Choroid plexus epithelial cell (primary cell): ENCODE results near the gene TAAR8.

GRCh38 chr6:130054264-130054908 is 36.0 kb downstream of the L3MBTL3 start:
- RRBS, result no CpG with 5 or more reads among the region's 6 CpGs

DNA sequence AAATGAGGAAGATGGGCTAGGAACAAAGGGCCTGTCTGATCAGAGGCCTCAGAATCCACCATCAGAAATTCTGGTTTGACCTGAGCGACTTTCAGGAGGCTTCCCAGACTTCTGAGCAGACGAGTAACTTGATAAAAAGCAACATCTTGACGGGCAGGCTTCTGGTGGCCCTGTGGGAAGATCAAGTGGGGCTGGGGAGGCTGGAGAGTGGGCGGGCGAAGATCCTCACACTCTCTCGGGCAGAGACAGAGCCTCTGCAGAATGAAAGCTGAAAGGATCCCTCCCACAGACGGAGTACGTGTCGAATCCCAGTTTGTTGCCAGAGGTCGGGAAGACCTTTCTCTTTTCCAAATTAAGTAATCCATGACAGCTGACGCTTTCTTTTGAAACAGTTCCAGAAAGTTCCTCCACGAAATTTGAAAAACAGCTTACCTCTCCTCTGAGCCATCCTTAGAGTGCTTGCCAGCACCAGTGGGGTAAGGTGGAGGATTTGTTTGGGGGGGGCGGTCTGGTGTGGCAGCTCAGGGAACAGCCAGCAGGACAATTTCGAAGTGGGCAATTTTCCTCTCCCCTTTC is 155.7 kb upstream of the SMLR1 start:
- RRBS, result no CpG with 5 or more reads among the region's 14 CpGs

- RRBS, result no CpG with 5 or more reads among the region's 3 CpGs
Observed at GRCh38 chr6:131063644-131063938, 546 bp upstream of the EPB41L2 start.

DNA sequence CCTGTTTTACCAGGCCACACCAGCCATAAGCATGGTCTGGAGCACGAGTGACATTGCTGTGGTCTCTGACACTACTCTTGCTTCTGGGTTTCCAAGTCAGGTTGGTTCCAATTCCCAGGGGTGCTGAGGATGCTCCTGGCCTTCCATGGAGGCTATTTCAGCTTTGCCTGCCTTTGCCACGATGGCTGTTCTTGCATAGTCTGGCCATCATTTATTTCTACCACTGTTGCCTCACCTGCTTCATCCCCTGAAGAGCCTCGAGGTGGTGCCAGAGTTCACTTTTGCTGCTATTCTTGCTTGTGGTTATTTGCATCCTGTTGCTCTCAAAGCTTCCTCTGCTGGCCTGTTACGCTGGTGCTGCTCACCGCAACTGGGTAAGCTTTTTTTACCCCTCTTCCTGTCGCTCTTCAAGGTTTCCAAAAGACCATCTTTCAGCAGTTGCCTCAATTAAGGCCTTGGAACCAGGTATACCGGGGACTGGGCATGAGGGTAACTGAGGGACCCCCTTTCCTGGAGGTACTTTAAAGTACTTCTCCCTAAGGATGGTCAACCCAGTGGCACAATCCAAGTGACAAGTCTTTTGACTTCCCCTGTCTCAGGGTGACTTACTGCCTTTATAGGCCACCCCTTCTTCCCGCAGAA is 64.5 kb downstream of the AKAP7 start:
- RRBS, result no CpG with 5 or more reads among the region's 8 CpGs

DNA sequence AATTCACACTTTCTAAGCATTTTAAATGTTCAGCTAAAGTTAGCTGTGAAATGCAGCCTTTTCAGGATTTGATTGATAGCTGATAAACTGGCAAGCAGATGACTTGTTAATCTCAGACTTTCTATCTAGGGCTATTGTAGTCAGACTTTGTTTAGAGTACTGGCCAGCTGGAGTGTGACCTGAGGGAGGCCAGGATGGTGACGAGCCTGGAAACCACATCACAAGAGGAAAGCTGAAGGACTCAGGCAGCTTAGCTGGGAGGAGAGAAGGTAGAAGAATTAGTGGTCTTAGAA is 123.8 kb downstream of the AKAP7 start:
- RRBS, result no CpG with 5 or more reads among the region's 1 CpG

DNA sequence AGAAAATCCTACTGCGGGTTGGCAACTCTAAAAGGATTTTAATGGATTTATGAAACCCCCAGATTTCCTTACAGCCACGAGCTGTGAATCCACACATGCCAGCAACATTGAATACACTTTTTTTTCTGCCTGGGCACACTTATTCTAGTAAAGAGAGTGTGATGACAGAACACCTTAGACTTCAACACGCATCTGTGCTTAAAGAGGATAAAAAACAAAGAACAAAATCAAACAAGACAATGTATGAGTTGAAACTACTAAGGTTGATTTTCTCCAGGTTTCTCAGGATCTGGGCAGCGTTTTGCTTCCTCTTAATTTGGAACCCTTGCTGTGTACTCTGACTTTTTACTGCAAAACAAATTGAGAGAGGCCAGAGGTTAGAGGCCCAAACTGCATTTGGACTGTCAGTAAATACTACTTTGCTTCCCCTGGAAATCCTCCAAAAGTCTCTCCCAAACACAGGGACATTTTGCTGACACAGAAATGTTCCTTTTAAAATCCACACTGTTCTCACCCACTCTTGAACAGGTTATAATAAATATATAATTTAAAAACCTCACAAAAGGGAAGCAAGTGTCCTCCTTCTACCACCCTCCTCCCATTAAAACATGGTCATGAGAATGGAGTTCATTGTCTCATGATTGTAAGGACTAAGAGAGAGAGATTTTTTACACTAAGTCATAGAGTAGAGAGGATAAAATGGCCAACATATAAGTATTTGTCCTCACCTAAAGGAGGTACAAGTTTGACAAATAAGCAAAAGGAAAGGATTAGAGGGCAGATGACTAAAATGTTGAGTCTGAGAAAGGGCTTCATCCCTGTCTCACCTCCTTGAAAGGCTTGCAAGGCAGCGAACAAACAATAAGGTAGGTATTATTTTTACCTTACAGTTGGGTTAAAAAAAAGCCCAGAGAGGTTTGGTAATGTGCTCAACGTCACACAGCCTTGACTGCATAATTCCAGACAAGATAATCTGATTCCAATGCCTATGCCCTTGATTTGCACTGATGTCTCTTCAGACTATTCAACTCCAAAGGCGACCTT is 1.2 kb downstream of the ARG1 start:
- RRBS, result no CpG with 5 or more reads among the region's 7 CpGs

GRCh38 chr6:131581916-131582763 is 9.1 kb downstream of the ARG1 start:
- RRBS, result no CpG with 5 or more reads among the region's 5 CpGs

- RRBS, result no CpG with 5 or more reads among the region's 2 CpGs
Observed at GRCh38 chr6:131948084-131948494, 3.1 kb downstream of the CCN2 start.

GRCh38 chr6:132131328-132132184 is 180.4 kb upstream of the CCN2 start:
- RRBS, result no CpG with 5 or more reads among the region's 5 CpGs

DNA sequence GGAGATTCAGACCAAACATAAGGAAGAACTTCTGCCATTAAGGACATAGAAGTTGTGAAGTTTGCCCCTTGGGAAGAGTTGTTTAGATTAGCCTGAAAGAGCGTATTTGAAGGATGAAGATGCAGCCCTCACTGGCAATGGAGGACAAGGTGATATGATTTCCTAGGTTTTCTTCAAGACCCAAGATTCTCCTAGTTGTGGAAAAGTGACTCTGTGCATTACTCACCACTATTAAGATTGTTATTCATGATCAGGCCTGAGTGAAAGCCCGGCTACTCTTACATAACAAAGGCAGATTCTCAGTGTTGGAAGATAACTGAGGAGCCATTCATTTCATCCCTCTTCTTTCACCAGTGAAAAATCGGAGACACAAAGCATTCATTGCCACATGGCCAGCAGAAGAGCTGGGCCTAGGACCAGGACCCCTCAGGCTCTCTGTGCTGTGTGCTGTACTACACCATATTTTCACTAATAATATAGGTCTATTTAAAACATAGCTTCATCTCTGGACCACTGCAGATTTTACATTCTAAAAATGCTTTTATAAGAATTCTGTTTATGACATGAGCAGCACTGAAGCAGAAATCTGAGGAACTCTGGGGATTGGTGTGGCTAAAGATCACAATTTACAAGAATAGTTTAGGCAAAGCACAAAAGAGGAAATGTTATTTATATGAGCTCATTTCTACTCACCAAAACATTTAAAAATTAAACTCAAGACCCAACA is 181.8 kb upstream of the CCN2 start:
- RRBS, result no CpG with 5 or more reads among the region's 3 CpGs

- RRBS, result no CpG with 5 or more reads among the region's 4 CpGs
Observed at GRCh38 chr6:132202553-132202880, 198.8 kb downstream of the MOXD1 start.

DNA sequence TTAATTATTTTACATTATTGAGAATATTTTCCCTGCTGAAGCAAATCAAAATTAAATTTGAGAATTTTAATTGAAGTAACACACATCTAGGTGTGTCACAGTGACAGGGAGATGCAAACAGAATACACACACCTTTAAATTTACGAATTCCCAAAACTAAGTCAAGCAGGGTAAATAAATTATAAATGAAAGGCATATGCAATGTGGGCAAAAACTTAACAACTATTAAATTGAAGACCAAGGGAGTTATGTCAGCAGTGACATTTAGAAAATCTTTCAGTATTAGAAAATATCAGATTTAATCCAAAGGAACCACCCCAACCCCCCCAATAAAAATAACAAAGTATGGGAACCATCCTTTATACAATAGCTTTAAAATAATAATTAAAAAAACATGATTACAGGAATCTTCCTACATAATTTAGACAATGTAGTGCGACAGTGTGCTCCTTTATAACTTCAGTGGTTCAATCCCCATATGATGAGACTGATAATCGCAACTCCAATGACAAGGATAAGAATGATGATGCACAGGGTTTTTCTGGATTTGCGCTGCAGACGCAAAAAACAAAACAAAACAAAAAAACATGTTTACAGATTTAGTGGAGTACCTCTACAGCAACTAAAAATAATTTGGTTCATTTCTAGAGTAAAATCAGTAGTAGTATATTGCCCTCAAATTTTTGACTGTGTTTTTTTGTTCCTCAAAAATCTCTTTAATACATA is 52.5 kb downstream of the STX7 start:
- RRBS, result no CpG with 5 or more reads among the region's 5 CpGs

GRCh38 chr6:132490022-132490917 is 22.6 kb downstream of the STX7 start:
- RRBS, result 70% methylated on average over 2 of the region's 17 CpGs

GRCh38 chr6:132552294-132552843 is at the start of gene TAAR8:
TAAR8 (plus strand) TSS chr6:132552672.
- RRBS, result no CpG with 5 or more reads among the region's 6 CpGs

- RRBS, result no CpG with 5 or more reads among the region's 4 CpGs
Observed at GRCh38 chr6:132742543-132742880, 15.2 kb downstream of the VNN2 start.

DNA sequence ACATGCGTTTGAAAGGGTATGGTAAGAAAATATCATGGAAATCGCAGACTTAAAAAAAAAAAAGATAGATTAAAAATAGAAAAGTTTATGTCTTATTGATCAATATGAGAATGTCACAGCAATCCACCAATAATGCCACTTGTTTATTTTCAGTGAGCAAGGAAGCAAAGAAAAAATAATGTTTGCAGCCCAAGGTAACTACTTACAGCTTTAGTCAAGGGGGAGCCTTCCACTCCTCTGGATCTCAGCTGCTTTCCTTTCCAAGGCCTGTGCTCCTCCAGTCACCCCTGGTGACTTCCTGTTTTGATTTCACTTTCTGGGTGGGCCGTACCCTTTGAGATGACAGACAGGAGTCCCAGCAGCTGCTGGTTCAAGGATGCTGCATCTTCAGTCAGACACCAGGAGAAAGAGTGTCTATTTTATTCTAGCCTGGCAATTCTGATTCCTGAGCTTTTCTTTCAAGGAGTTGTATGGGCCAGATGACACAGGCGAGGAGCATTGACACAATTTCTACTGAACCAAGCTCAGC is 5.5 kb upstream of the VNN2 start:
- RRBS, result no CpG with 5 or more reads among the region's 4 CpGs

DNA sequence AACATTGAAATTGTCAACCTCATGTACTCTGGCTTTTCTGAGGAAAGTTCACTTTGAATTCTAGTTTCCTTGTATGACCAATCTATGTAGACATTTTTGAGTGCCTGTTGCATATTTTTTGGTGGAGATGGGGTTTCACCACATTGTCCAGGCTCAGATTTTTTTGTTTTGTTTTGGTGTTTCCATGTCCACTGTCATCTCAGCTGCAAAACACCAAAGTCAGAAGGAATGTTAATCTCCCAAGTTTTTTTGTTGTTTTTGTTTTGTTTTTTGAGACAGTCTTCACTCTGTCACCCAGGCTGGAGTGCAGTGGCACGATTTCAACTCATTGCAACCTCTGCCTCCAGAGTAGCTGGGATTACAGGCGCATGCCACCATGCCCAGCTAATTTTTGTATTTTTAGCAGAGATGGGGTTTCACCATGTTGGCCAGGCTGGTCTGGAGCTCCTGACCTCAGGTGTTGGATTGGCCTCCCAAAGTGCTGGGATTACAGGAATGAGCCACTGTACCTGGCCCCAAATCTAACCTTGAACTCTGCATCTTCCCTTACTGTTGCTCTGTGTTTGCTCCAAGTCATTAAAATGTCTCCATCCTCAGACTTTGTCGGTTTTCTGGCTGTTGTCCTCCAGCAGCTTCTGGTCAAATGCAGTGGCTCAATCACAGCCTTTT is 4.4 kb downstream of the RPS12 start:
- RRBS, result no CpG with 5 or more reads among the region's 3 CpGs